Smooth muscle cell (in vitro differentiated cells): ENCODE measurements around the genes MAB21L1 and RFXAP.

- RAMPAGE, long total RNA, result no peak
These were observed 201.8 kb downstream of the RFC3 start for GRCh38 chr13:34019673-34020306.

- RAMPAGE, long total RNA, result no peak
These were observed 124.4 kb downstream of the MAB21L1 start for GRCh38 chr13:35351992-35352585.

DNA sequence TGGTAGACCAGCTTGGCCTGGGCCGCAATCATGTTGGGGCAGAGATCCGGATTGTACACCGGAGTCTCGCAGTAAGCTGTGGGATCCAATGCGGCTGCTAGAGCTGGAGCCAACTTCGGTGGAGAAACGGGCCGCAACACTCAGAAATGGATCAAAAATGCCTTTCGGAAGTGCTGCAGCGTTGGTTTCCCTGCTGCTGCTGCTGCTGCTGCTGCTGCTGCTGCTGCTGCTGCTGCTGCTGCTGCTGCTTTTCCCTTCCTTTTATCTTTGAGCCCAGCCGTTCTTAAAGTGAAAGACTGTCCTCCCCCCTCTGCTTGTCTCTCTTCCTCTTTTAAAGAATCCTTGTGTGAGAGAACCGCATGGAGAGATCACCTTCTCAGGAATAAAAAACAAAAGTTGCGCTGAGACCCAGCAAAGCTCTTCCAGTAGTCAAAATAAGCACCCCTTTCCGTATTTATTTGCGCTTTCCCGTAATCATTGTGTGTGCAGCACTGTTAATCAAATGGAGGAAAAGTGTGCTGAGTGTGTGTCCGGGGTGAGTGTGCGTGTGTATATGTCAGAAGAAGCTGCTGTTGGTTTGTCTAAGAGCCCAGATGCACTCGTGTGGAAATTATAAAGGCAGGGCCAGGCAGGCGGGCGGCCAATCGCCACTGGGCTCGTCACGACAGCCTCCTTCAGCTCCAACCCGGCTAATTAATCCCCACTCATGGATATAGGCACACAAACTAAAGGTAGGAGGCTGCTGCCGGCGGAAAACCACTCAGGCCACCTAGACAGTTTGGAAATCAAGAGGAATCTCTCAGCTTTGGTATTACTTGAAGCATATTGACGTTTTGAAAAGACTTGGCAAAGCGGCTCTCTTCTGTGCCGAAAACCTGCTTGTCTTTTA lies at the start of gene MAB21L1:
Gene MAB21L1 (minus strand): TSS at position 583 of the 889 bp plus-strand sequence.
- RAMPAGE, long total RNA, result no peak

DNA sequence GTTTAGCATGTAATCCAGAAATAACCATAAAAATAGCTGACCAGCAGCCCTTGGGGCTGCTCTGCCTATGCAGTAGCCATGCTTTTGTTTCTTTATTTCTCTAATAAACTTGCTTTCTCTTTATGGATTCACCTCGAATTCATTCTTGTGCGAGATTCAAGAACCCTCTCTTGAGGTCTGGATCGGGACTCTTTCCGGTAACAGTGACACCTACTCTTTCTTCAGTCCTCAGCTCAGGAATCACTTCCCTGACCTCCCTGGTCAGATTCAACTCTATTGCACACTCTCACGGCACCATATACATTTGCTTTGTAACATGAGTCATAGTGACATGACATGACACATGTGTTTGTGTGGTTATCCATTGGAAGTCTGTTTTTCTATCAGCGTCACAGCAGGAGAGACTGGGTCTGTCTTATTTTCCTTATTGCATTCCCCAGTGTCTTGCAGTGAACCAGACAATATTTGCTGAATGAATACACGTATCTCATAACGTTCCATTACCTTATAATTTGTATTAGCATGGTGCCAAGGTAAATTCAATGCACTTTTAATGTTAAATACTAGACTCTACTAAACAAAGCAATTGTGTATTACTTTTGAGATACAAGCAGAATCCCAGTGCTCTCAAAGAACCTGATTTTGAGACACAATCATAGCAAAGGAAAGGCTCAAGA lies 102.1 kb downstream of the DCLK1 start:
- RAMPAGE, long total RNA, result no peak

DNA sequence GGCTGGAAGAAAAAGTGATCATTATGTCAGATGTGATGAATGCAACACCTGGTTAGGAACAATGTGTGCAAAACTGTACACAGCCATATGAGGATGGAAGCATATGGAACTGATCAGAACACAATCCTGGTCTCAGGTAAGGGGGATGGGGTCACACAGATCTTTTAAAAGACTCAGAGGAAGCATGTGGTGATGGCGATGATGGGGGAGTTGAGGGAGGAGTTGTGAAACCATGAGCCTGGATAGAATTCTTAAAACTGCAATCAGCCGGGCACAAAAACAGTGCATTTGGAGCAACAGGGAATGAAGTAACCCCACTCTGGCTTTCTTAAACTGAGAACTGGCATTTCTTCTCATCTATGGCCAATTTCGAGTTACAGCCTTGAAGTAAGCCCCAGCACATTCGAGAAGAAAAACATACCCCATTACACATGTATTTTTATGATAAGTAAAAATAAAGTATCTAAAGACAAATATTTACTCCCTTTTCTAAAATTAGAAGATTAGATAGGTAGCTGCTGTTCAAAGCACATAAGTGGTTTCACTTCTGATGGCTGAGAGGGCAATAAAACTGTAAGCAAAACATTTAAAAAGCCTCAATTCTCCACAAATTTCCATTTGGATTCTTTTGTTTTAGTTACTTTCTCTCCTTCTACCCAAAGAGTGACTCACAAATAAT lies 70.1 kb downstream of the DCLK1 start:
- RAMPAGE, long total RNA, result no peak

- RAMPAGE, long total RNA, result no peak
These were observed 568 bp downstream of the DCLK1 start for GRCh38 chr13:36130403-36131225.

DNA sequence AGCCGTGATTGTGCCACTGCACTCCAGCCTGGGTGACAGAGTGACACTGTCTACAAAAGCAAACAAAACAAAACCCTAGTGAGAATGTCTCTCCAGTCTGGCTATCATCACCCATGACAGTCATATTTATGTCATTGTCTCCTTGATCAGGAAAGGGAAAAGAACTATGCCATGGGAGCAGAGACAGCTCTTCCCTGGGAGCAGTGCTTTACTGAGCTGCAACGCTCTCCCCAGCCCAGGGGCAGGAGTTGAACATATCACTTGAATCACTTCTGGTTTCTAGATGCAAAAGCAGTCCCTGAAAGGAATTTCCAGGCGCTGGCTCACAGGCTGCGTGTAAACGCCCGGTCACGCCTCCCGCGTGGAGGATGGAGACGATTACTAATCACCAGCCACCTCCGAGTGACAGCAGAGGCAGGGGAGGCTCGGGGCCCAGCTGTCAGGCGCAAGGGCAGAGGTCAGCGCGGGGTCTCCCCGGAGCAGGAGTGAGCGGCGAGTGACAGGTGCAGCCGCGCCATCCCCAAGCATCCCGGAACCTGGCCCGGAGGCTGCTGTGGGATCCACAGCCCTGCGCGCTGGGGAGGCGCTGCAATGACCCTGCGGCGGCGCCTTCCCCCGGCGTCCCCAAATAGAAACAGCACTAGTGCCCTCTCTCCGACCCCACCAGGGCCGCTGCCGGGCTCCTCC lies 23.5 kb upstream of the DCLK1 start:
- RAMPAGE, long total RNA, result no peak

DNA sequence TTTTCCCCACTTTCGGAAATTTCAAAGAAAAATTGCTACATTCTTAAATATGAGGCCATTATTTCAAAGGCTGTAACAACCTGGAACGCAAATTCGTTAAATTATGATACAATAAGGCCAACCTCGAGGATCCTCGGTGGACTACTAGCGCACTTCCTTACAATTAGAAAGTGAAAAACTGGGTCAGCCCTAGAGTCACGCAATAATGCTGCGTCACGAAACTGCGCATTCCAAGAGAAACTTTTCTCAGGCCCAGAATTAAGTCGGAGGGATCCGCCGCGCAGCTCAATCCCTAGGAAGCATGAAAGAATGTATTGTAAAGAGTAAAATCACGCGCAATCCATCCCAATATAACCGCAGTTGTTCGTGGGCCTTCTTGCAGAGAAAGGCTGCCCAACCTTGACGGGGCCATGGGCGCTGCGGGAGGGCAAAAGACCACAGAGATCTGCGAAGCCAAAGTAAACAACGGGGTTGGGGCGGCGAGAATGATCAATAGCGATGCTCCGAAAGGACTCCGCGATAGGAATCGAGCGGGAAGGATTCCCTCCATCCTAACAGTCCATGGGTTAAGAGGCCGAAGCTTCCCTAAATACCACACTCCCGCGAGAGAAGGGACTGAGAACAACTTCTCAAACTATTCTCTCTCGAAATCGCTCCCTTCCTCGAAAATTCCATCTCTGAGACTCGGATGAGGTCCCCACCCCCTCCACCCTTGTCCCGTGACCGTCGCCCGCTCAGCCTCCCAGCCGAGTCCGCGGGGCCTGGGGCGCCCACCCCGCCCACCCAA lies 598 bp downstream of the SPART start:
- RAMPAGE, long total RNA, result no peak

- RAMPAGE, long total RNA, result no peak
These were observed 57.0 kb upstream of the RFXAP start for GRCh38 chr13:36761795-36762607.

- RAMPAGE, long total RNA, result no peak
These were observed at the start of gene RFXAP for GRCh38 chr13:36818701-36819871. RFXAP (plus strand) TSS chr13:36819222.

- RAMPAGE, long total RNA, result no peak
These were observed 182.6 kb upstream of the CSNK1A1L start for GRCh38 chr13:37288022-37288472.

- RAMPAGE, long total RNA, result no peak
These were observed 117.1 kb upstream of the POSTN start for GRCh38 chr13:37715665-37716145.

DNA sequence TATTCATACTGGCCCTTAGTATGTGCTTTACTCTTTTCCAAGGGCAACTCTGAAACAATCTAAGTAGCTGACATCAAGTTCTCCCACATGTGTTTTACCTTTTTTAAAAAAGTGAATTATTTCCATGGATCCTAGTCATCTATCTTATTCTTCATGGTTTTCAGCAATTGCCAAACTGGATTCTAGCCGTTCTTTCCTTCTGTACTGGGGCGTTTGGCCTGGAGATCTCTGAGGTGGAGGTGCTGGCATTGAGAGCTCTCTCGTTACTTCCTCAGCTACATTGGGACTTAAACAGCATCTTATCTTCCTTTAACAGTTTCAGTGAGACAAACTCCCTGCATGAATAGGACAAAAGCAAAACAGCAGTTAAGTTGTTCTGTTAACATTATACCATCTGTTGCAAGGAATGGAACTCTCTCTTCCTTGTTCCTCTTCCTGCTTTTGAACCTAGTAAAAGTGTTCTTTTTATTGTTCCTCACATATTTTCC lies 202.8 kb upstream of the UFM1 start:
- RAMPAGE, long total RNA, result no peak

- RAMPAGE, long total RNA, result no peak
These were observed 15.6 kb downstream of the PROSER1 start for GRCh38 chr13:39022251-39022708.

DNA sequence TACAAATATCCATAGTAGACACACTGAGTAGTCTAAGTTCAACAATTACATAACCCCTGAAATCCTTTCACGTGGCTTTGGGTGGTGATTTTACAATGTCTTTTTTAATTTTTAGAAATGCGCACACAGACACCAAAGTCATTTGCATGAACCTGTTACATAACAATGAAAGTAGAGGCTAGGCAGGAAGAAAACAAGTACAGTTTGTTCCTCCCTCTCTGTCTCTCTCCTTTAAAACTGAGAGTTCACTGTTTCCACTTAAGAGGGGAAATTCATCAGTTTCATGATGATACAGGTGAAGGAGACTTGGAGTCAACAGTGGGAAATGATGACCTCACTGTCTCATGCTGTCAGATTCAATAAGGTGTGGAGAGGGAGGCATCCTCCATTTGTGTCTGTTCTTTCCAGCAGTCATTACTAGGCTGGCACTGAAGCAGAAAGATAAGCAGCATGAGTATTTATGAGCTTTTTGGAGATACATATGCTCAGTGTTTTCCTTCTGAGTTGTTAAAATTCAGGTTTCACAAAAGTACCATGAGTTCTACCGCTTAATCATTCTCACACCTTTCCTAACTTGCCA lies 201.8 kb downstream of the LHFPL6 start:
- RAMPAGE, long total RNA, result no peak

- RAMPAGE, long total RNA, result no peak
These were observed 140.5 kb downstream of the LHFPL6 start for GRCh38 chr13:39462508-39462898.

DNA sequence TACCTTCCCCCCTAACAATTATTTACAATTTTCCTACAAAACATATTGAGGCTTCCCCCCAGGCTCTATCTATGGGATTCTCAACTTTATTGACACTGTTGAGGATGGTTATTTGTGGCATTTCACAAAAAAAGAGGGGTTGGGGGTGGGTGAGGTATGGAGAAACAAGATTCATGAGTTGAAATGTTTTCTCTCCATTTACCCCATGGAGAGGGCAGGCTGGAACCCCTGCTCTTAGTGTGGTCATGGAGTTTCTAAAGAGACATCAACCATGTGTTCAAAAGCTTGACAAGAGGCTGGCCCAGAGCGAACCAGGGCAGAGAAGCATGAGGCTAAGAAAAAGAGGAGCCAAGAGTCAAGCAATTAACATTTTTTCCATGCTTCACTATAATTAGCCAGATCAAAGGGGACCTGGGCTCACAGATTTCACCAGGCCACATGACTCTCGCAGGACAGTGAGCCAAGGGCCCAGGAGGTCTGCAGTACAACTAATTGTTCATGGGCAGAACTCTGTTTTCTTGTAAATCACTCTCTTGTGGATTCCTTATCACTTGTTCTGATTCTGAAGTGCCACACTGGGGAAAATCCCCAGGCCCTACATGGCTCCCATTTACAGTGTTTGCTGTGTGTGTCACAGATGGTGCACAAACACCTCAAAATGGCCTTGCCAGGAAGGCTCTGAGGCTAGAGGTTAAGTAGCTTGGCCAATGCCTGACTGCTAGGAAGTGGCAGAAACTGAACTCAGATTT lies 101.3 kb downstream of the LHFPL6 start:
- RAMPAGE, long total RNA, result no peak

DNA sequence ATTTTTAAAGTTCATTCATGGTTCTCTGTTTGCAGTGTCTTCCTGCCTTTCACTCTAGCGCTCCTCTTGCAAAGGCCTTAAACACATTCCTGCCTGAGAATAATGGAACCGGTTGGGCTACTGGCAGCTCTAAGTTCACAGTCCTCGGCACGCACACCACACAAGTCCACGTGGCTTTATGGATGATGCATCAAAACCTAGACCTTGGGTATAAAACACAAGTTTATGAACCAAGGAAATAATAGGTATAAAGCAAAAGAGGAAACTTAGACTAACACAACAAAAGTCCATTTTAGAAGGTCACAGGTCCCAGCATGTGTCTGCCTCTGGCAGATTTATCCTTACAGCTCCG lies 65.9 kb downstream of the LHFPL6 start:
- RAMPAGE, long total RNA, result no peak

DNA sequence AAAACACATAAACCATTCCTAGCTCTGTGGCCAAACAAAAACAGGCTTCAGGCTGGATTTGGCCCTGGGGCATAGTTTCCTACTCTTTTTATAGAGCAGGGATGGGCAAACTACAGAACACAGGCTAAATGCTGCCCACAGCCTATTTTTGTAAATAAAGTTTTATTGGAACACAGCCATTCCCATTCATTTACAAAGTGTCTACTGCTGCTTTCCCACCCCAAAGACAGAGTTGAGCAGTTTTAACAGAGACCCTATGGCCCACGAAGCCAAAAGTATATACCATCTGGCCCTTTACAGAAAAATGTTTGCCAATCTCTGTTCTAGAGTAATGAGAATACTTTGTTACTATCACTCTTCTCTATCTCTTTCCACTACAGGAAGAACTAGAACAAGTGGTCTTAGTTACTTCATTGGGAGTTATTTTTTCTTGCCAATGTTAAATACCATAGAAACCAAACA lies 35.3 kb downstream of the LHFPL6 start:
- RAMPAGE, long total RNA, result no peak

DNA sequence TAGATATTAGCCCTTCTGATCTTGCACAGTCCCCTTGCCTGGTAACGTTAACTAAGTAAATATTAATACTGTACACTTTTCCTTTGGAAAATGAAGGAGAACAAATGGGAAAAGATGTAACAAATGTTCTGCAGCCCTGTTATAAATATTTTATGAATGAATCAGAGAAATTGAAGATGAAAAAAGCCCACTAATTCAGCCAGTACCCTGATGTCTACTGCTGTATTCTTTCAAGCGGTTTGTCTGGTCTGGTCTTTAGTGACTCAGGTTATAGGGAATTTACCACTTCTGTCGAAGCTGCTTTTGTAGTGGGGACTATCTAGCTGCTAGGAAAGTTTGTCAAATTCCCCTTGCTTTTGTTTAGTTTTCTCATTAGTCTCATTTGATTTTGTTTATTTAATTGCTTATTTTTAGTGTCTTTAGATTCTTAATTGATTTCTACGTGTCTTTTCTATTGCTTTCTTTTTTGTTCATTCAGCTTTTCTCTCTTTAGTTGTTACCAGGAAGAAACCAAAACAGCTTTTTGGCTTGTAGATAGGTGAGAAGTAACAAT lies 121.1 kb downstream of the COG6 start:
- RAMPAGE, long total RNA, result no peak